ENCODE data around the gene DLL4.

DNA sequence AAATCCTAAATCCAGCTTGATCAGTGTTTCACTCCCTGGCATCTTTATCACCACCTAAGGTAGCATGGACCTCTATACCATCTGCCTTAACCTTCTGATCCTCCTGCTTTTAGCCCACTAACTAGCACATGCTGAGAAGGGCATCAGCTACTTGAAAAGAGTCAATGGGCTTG is 309 bp upstream of the ZFYVE19 start:
- PRO-cap, result no peak

DNA sequence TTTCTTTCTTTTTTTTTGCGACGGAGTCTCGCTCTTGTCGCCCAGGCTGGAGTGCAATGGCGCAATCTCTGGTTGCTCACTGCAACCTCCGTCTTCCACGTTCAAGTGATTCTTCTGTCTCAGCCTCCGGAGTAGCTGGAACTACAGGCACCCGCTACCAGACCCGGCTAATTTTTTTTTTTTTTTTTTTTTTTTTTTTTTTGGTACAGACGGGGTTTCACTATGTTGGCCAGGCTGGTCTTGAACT is 1.2 kb downstream of the SPINT1 start:
- PRO-cap, result no peak

DNA sequence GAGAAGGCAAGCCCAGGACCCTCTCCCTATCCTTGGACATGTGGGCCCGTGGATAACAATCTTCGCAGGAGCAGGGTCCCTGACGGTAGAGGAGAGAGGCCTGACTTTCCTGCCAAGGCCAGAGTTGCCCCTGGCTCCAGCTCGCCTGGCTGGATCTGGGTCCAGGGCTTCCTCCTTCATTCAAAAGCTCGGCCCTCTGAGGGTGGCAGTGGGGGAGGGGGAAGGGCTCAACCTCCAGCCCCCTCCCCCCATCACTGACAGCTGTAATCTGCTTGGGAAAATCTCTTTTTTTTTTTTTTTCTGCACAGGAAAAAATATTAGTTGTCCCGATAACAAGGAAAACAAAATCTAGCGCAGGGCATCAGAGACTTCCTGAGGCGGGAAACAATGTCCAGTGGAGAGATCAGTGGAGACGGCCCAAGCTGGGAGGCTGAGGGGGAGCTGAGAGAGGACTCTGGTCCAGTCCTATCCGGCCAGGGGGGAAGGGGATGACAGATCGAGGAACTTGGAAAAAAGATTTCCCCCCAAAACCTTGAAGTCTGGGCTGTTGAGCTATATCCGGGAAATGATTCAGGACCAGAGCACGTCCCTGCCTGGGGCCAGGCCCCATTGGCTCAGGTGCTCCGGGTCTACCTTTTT is 14.1 kb upstream of the DLL4 start:
- PRO-cap, result no peak

GRCh38 chr15:40917780-40918716 is 11.1 kb upstream of the DLL4 start:
- PRO-cap, result no peak

DNA sequence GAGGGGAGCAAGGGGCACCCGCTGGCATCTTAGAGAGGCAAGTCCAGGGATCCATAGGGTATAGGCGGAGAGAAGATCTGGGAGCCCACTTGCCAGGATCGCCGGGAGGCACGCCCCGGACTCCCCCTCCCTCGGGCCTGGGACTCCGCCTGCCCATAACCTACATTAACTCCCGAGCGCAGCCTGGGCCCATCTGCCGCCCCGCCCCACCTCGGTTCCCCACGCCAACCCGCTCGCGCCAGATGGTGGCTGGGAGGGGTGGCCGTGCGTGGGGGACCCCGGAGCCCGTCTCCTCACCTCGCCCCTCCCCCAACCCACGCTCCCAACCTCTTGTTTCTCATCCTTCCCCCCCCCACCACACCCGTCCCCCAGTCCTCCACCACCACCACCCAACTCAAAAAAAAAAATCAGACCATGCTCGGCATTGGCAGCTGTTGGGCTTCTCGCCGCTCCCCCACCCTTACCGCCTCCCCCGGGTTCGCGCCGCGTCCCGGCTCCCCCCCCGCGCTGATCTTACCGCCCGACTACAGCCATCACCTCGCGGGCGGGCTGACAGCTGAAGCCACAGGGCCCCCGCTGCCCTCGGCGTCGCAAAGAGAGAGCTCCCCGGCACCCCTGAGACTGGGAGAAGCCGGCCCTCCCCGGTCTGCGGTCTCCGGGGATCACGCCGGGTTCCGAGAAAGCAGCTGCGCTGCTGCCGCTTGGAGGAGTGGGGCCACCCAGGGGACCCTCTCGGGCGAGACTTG is 1.5 kb upstream of the DLL4 start:
- PRO-cap, result no peak

DNA sequence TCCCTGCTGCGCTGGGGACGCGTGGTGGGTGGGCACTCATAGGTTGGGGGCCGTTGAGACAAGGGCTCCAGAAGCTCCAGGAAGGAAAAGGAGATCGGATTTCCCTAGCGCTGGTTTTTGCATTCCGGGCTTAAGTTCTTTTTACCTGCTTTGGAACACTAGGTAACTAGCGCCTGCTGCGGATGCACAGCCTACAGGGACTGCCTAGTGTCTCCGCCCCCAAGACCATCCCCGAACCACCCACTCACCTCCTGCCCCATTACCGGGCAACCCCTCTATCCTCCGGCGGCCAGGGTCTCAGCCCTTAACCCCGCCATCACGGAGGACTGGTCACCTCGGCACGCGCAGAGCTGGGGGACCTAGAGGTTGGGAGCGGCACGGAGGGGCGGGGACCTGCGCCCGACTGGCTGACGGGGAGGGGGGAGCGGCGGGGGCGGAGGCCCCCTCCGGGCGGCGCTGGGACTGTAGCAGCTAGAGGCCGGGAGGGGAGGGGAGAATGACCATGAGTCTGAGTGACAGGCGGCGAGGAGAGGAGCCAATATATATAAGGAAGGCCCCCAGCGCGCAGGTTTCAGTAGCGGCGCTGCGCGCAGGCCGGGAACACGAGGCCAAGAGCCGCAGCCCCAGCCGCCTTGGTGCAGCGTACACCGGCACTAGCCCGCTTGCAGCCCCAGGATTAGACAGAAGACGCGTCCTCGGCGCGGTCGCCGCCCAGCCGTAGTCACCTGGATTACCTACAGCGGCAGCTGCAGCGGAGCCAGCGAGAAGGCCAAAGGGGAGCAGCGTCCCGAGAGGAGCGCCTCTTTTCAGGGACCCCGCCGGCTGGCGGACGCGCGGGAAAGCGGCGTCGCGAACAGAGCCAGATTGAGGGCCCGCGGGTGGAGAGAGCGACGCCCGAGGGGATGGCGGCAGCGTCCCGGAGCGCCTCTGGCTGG is at the start of gene DLL4:
TSS of gene DLL4 (plus strand) at position 574 of the 935 bp plus-strand sequence.
- PRO-cap, result bidirectional peak, plus-strand start at position 574 of the sequence, minus-strand start at position 332 of the sequence

- PRO-cap, result bidirectional peak, plus-strand start at chr15:40940679, minus-strand start at chr15:40940438
Measured at GRCh38 chr15:40940065-40940786, 11.1 kb downstream of the DLL4 start.

DNA sequence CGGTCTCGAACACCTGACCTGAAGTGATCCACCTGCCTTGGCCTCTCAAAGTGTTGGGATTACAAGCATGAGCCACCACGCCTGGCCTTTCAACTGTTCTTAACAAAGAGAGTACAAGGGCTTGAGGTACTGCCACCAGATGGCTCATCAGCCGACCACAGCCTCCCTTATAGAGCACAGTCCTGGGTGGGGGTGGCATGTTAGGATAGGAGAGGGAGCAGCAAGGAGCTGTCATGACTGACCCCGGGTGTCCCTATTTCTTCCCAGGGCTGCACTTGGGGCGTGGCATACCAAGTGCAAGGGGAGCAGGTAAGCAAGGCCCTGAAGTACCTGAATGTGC is 1.8 kb downstream of the CHAC1 start:
- PRO-cap, result no peak

DNA sequence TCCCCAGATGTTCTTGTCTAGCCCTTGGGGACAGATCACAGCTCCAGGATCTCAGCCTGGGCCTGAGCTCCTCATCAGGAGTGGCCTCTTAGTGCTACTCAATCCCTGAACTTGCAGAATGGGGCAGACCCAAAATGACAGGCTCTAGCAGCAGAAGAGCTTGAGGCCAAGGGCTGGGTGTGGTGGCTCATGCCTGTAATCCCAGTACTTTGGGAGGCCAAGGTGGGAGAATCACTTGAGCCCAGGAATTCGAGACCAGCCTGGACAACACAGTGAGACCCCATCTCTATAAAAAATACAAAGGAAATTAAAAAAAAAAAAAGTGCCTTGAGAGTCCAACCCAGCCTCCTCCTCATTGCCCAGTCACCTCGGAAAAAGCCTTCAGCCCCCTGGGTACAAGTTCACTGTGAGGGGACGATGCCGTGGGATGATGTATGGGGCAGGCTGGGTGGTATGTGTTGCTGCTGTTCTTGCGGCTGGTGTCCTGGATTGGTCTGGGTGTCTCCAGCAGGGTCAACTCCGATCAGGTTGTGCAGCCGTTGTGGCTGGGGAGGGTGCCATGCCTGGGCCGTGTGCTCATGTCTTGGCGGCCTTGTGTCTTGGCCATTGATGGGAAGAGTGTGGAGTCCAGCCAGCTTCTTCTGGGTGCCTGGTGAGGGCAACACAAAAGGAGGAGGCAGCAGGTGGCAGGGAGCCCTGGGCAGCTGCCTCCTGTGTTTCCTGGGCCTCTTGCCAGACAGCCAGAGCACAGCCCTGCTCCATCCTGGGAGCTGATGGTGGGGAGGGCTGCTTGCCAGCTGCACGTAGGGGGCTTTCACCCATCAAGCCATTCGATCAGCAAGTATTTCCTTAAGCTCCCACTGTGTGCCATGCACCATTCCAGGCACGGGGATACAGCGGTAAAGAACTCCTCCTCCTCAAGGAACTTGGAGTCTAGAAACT is 4.1 kb downstream of the CHAC1 start:
- PRO-cap, result no peak

DNA sequence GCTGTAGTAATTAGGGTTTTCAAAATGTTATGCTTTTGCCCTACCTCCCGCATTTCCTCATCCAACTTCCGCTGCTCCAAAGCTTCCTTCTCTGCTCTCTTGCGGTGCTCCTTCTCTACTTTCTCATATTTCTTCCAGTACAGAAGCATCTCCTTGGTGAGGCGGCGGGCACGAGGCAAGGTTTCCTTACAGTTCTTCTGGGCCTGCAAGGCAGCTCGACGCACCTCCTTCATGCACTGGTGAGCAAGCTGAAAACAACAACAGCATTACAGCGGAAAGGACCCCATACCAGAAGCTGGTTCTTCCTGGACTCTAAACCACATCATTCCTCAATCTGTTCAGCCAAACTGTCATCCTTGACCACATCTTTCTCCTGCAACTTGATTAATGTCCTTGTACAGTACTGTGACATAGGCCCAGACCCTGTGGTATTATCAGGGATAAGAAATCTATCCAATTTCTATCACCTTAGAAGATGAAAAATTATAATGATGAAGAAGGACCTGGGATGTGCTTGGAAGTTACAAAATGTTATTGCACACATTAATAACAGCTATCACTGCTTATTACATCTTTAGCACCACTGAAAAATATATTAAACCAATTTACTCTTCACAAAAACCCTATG is 36.3 kb downstream of the INO80 start:
- PRO-cap, result no peak

DNA sequence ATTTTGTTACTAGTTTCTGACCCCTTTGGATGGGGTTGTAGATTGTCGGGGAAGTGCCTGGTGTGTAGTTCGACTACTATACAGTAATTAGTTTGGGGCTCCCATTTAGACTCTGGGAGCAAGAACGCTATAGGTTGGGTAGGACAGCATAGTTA is 550 bp upstream of the INO80 start:
- PRO-cap, result no peak

DNA sequence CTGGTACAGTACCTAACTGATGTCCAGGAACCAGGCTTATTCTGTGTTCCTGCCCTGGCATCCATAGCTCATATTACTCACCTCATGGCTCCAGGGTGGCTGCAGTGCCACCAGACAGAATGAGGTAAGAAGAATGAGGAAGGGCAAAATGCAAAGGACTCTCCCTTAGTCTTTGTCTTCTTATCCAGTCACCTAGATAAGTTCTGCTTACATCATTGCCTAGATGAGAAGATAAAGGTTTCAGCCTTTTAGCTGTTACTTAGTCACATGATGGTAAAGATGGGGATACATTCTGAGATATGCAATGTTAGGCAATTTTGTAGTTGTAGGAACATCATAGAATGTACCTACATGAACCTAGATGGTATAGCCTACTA is 45.8 kb downstream of the CHP1 start:
- PRO-cap, result no peak

DNA sequence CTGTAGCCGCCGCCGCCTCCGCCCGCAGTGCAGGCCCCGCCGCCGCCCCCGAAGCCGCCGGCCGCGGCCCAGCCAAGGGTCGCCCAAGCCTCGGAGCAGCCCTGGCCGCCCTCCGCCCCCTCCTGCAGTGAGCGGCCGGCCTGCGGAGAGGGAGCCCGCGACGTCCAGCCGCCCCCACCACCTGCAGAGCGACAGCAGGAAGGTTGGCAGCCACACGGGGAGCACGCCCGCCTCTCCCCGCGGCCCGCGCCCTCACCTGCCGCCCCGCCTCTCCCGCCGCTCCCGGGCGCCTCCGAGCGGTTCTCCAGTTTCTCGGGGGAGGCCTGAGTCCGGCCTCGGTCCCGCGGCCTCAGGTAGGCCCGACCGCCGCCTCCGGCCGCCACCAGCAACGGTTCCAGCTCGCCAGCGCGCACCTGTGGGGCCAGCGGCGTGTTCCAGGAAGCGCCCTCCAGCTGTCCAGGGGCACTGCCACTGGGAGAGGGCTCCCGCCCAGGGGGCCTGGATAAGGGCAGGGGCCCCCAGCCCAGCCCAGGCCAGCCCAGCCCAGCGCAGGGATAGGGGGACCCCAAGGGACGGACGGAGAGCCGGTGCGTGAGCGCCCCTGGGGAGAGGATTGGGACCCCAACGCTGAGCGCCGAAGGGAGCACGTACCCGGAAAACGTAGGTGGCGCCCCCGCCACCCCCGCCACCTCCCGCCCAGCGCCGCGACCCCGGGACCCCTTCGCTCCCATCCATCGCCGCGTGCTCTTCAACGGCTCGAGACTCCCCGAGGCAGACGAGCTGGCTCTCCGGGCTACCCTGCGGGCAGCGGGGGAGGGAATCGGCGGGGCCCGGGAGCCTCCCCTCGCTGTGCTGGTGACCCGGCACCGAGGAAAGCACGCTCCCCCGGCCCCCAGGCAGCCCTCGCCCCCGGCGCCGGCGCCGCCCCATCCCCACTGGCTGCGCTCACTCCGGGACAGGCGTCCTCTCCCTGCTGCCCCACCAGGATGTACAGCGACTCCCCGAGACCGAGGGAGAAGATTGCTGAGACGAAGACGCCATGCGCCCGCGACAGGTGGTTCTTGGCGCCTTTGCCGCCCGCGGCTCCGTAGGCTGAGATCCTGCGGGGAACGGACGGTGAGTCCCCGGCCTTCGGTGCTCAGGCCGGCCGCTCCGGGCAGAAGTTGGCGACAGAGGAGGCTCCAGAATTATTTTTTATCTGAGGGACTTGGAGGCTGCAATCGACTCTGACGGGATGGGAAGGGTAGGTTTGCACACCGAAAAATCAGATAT is 2.0 kb downstream of the LTK start:
- PRO-cap, result no peak

DNA sequence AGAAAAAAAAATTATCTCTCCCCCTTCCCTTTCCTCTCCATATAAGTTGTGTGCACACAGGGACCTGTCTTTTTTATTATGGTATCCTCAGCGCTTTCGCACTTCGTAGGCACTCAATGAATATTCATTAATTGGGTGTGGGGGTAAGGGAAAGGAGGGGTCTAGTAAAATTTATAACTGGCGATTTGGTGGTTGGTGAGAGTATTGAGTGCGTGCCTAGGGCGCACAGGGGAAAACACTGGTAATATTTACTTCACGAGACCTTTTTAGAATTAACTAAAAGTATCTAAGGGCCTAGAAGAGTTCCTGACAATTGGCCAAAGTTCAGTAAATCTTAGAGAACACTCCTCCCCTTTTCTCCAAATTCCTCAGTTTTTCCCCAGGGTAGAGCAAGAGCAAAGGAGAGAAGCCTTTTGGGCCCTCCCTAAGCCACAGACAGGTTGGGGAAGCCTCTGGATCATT is 25.7 kb downstream of the TYRO3 start:
- PRO-cap, result no peak

DNA sequence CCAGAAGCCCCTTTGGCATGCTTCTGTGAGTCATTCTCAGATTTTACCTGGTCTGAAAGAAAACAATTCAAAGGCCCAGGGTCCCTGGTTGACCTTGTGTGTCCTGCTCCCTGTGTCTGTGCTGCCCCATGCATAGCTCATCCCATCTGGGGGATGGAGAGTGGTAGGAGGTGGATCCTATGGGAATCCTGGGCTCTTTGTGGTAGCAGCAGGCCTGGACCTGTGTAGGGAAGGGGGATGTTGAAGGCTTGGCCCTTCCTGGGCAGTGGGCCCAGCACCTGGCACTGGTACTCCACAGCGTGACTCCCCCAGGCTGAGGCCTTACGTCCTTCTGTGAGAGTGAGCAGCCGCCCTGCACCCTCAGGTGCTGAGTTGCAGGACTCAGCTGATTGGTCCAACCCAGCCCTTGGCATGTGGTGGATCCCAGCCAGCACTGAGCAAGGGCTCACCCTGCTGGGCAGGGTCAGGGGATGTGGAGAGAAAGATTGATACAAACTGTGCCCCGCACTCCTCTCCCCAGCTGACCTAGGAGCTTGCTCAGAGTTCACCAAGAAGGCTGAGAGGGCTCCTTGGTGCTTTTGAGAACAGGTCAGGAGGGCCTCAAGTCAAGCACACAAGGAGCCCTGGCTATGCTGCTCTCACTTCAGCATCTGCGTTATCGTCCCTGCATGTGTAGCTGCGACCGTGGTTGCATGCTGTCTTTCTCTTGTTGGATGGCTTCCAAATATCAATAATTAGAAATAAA is 21.4 kb upstream of the JMJD7 start:
- PRO-cap, result no peak

GRCh38 chr15:41882484-41882875 is 11.4 kb downstream of the SPTBN5 start:
- PRO-cap, result no peak

DNA sequence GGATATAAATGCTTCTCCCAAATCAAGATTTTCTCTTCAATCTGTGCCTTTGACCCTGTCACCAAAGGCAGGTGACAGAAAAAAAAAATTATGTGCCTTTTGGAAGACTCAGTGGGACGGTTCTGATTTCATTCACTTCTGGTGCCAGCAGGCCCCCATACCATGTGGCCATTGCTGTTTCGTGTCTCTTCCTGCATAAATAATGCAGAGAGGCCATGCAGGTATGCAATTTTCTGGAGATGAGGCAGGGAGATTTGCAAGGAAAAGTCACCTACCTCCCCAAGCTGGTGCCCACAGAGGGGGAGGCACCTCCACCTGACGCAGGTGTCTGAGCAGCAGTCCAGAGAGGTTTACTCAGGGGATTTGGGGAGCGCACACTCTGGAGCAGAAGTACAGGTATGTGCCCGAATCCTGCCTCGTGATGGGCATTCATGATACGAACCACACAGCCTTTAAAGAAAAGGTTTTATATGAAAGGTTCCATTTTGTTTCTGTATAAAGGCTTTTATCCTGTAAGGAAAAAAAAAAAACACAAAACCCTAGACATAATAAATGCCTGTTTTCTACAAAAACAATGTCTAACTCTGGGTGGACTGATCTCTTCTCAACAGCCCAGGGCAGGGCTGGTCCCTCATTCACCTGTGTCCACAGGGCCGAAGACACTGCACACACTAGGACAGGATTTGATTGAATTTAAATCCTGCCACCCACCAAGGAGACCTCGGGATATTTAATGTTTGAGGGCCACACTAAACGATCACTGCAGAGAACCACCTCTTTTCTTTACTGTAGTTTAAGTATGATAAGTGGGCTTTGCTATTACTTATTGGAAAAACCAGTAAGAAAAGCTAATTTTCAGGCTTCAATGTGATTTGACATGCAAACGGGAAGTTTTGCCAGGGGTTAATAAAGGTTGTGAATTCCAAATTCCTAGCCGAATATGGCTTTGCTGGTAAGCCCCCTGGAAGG is 5.4 kb upstream of the SPTBN5 start:
- PRO-cap, result no peak

GRCh38 chr15:41899958-41900505 is 6.2 kb upstream of the SPTBN5 start:
- PRO-cap, result no peak

DNA sequence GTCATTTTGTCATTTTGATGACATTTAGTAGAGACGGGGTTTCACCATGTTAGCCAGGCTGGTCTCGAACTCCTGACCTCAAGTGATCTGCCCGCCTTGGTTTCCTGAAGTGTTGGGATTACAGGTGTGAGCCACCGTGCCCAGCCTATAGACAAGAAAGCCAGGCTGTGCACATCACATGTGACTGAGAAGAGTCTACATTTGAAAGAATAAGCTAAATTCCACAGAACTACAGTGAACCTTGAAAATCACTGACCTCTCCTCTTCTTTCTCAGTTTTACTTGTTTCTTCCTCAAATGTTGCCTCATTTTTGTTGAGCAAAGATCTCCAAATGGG is 21.3 kb upstream of the SPTBN5 start:
- PRO-cap, result no peak

- PRO-cap, result no peak
Measured at GRCh38 chr15:41933639-41934538, 38.5 kb downstream of the EHD4 start.